HT1080 (cell line): ENCODE measurements around a stretch of chr14.

RAMPAGE:
- cytosol, long total RNA: no peak
- long total RNA: no peak
- nucleus, long total RNA: no peak
These were observed 721 bp downstream of the NYNRIN start for GRCh38 chr14:24399442-24400005.

RAMPAGE:
- cytosol, long total RNA: no peak
- long total RNA: no peak
- nucleus, long total RNA: no peak
These were observed 4.3 kb downstream of the CBLN3 start for GRCh38 chr14:24425201-24425630.

DNA sequence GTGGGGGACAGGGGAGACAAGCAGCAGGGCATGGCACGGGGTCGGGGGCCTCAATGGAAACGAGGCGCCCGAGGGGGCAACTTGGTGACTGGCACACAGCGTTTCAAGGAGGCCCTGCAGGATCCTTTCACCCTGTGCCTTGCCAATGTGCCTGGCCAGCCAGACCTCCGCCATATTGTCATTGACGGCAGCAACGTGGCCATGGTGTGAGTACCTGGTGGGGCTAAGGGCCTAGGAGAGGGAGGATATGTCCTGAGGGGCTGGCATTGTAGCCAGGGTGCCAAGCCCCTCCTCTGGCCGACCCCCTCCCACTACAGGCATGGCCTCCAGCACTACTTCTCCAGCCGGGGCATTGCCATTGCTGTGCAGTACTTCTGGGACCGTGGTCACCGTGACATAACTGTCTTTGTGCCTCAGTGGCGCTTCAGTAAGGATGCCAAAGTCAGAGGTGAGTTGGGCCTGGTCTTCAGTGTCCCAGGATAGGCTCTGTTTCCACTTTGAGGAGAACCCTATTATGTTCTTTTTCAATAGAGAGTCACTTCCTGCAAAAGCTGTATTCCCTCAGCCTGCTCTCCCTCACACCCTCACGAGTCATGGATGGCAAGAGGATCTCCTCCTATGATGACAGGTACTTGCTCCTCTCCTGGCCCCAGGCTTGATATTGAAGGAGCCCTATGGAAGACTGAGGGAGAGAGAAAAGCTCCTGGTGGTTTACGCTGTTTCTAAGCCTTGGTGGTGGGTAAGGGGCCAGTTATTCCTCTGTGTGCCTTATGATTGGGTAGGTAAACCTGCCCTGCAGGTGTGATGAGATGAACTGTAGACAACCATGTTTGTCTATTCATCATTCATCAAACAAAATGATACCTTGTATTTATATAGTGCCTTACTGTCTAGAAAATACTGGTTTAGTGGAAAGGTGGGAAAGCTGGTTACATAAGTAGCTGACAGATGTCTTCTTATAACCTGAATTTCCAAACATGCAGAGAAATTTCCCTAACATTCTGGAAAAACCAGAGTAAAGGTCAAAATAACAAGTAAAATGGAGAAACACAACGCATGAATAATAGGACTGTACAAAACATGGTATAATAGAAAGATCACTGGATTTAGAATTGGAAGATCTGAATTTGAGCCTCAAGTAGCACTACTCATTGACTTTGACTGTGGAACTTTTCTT lies 3.0 kb downstream of the KHNYN start:
RAMPAGE:
- cytosol, long total RNA: no peak
- long total RNA: no peak
- nucleus, long total RNA: no peak

GRCh38 chr14:24458592-24458911 lies 16.0 kb upstream of the SDR39U1 start:
RAMPAGE:
- cytosol, long total RNA: no peak
- long total RNA: no peak
- nucleus, long total RNA: no peak

DNA sequence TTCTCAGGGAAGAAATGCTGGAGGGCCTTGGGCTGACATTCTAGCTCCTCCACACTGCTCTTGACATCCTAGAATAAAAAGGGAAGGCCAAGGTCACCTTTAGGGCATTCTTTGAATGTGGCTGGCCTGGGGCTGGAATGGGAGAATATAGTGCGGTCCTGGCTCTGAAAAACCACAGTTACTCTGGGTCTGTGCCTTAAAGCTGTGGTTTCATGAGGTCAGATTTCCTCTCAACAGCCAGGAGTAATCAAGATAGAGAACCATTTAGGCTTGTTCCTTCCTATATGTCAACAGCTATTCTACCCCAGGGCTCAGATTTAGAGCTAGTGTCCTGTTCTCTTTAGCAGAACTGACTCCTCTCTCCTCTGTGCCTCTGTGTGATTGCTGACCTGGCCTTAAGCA lies 24.2 kb downstream of the CMA1 start:
RAMPAGE:
- cytosol, long total RNA: no peak
- long total RNA: no peak
- nucleus, long total RNA: no peak

GRCh38 chr14:24525861-24526205 lies 17.8 kb upstream of the CMA1 start:
RAMPAGE:
- cytosol, long total RNA: no peak
- long total RNA: no peak
- nucleus, long total RNA: no peak

DNA sequence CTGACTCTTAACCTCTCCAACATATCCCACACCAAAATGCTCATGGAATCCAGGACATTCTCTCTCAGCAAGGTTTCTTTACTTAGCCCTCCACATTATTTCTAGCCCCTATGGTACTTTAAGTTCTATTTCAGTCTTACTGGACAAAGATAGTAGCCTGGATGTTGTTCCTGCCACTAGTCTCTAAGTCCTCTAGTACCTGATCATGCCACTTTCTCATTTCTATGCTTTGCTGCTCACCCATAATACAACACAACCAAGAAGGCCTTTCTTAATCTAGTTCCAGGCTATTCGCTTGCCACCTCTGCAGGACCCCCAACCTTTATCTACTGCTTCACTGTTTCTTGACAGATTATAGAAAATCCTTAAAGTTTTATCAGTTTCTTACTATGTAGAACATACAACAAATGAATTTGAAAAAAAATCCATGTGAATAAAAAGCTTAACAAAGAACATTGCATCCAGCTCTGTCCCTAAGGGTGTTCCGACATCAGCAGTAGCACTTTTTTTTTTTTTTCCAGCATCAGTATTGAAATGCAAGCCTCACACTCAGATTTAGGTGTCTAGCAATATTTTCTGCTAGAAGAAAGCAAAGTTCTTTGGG lies 193.6 kb upstream of the GZMB start:
RAMPAGE:
- cytosol, long total RNA: no peak
- long total RNA: no peak
- nucleus, long total RNA: no peak

DNA sequence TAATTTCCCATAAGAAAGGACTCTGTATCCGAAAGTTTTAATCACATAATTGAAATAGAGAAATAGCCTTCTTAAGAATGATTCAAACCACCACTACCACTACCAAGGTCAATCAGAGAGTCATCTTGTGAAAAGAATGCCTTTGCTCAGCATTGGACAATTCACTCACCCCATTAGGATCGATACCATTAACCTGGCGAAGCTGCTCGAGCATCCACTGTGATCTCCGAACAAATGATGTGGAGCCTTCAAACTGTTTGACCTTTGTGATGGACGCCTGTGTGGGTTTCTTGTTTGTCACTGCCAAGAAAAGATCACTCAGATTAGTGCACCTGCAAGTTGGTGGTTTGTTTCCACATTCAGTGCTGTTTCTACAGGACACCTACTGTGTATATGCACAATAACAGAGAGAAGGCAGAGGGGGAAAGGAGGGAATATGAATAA lies 193.1 kb downstream of the STXBP6 start:
RAMPAGE:
- cytosol, long total RNA: no peak
- long total RNA: no peak
- nucleus, long total RNA: no peak

RAMPAGE:
- cytosol, long total RNA: no peak
- long total RNA: no peak
- nucleus, long total RNA: no peak
These were observed 75.8 kb downstream of the STXBP6 start for GRCh38 chr14:24974220-24974480.

DNA sequence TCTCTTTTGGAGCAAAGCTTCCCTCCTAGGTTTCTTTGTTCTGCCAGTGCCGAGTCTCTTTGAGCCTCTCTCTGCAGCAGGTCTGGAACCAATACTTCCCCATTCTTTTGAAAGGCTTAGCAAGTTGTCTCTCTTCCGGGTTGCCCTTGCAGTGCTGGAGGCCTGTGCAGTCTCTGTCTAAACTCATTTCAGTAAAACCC lies 454.7 kb downstream of the NOVA1 start:
RAMPAGE:
- cytosol, long total RNA: no peak
- long total RNA: no peak
- nucleus, long total RNA: no peak

GRCh38 chr14:26415563-26416047 lies 182.2 kb downstream of the NOVA1 start:
RAMPAGE:
- cytosol, long total RNA: no peak
- long total RNA: no peak
- nucleus, long total RNA: no peak

RAMPAGE:
- cytosol, long total RNA: no peak
- long total RNA: no peak
- nucleus, long total RNA: no peak
These were observed 831.0 kb upstream of the NOVA1 start for GRCh38 chr14:27428844-27429142.

DNA sequence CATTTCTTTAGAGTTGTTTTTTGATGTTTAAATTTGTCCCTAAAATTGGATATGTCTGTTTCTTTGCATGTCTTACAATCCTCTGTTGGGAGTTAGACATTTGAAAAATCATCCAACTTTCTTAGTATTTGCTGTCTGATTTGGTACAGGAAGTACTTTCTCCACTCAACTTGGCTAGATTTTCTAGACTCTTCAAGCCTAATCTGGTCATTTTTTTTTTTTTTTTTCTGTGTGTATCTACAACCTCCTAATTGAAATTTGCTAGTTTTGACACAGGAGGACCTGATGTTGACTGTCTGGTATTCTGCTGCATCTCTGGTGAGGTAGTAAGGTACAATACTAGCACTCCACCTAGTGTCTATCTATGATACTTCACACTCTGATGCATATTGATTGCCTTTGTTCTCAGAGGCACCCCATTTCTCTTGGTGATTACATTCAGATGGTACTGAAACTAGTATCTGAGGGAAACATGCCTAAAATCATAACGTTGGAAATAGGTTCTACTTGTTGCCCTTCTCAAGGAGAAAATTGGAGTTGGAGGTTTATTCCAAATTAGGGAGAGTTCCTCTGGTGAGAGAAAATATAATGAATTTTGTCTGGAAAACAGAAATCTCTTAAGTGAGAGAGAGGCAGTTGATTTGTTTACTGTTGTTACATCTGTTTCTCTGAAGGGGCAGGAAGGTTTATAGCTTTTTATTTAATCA lies 930.5 kb upstream of the NOVA1 start:
RAMPAGE:
- cytosol, long total RNA: no peak
- long total RNA: no peak
- nucleus, long total RNA: no peak

DNA sequence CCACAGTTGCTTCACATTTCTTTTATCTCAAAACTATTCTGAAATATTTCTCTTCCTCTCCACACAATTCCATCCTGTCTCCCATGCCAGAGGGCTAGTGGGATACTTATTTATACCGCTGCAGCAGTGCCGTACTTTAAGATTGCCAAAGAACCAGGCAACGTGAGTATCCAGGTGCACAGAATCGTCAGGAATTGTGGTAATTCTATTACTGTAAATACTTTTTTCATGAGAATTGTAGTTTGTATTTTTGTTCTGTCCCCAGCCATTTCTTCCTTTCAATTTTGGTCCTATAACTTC lies 188.7 kb upstream of the FOXG1 start:
RAMPAGE:
- cytosol, long total RNA: no peak
- long total RNA: start-site peak on the plus strand centred at position 137 of the sequence, 6 bp wide, 11 reads
- nucleus, long total RNA: no peak

DNA sequence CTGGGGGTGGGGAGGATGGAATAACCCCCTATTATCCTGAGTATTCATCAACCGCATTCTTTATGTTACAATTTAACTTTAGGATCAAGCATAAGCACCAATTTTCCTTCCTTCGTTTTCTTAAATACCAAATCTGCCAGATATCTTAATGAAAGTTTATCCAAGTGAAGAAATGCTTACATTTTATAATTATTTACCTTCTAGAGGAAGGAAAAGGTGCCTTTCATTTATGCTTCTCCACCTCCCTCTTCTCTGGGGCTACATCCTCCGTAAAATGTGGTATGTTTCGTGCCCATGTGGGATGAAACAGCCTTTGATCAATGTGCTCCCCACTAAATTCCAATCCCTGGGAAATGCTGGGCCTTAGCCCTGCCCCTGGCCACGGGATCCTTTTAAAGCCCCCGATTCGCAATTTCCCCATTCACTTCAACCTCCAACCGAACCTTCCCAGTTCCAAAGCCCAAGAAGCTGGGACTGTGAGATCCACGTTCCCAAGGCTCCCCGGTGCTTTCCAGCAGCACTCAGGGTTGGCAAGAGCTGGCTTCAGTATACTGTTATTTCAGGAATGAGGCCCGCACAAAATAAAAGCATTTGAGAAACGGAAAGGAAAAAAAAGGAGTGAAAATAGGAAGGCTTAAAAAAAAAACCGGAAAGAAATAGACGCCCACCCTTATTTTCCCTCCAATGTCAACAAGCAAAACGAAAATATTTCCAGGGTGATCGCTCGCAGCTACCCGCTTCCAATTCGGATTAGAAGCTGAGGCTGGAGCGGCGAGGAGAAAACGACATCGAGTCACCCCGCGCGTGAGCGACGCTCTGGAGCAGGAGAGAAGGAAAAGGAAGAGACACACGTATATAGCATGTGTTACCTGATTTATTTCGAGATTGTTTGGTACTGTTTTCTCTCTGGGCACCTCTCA lies 1.4 kb upstream of the FOXG1 start:
RAMPAGE:
- cytosol, long total RNA: no peak
- long total RNA: no peak
- nucleus, long total RNA: no peak

DNA sequence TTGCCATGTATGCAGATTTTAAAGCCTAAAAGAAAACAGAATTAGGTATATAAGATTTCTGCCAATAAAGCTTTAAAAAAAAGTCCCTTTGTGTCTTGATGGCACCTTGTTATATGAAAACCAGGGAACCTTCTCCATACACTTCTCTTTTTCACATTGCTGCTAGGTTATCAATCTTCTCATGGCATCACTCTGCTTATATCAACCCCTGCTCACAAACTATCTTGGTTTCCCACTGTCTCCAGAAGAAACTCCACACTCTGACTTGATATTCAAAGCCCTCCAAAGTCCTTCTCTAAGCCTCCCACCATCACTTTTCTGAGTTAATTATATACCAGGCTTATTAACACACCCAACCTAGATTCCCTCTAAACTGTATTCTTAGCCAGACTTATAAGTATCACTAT lies 579.2 kb downstream of the FOXG1 start:
RAMPAGE:
- cytosol, long total RNA: no peak
- long total RNA: no peak
- nucleus, long total RNA: no peak

GRCh38 chr14:29924577-29925059 lies 3.0 kb downstream of the PRKD1 start:
RAMPAGE:
- cytosol, long total RNA: no peak
- long total RNA: no peak
- nucleus, long total RNA: no peak

DNA sequence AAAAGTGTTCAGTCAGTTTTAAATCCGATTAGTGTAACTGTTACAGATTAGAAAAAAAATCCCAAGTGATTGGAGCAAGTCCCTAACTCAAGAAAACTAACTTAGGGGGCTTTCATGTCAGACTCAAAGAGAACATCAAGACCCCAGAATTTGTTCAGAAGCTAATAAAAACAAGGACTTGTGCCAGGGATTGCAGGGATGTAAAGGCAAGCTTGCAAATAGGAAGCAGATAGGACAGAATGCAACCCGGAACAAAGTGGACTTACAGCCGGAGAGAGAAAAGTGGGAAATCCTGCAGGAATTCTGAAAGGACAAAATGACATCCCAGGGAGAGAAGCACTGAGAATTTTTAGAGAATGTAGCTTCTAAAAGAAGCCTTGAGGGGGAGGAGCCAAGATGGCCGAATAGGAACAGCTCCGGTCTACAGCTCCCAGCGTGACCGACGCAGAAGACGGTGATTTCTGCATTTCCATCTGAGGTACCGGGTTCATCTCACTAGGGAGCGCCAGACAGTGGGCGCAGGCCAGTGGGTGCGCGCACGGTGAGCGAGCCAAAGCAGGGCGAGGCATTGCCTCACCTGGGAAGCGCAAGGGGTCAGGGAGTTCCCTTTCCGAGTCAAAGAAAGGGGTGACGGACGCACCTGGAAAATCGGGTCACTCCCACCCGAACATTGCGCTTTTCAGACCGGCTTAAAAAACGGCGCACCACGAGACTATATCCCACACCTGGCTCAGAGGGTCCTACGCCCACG lies 195.6 kb upstream of the G2E3 start:
RAMPAGE:
- cytosol, long total RNA: no peak
- long total RNA: no peak
- nucleus, long total RNA: no peak

DNA sequence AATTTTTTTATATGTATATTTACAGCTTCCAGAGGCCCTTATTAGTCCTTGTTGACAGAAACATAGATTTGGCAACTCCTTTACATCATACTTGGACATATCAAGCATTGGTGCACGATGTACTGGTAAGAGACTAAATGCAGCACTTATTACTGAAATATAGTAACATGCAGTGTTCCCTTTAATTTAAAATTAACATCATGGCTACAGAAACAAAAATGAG lies 31.3 kb downstream of the SCFD1 start:
RAMPAGE:
- cytosol, long total RNA: no peak
- long total RNA: no peak
- nucleus, long total RNA: no peak

DNA sequence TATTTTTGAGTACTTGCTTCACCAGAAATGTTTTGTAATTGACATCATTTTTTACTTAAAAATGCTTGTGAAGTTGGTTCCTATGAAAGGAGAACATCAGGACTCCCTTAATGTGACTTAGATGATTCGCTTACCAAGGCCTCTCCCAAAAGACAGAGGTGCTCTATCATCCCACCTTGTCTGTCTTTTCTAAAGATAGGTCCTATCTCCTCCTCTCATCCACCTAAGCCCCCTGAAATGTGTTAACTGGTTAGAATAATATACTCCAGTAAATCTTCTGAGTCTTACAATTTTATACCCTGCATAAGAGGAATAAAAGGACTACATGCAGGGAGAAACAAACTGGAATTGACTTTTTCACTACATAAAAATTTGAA lies 16.8 kb downstream of the COCH start:
RAMPAGE:
- cytosol, long total RNA: no peak
- long total RNA: no peak
- nucleus, long total RNA: no peak